A549 (cell line): ENCODE measurements around the genes TTC29 and PRMT9.

DNA sequence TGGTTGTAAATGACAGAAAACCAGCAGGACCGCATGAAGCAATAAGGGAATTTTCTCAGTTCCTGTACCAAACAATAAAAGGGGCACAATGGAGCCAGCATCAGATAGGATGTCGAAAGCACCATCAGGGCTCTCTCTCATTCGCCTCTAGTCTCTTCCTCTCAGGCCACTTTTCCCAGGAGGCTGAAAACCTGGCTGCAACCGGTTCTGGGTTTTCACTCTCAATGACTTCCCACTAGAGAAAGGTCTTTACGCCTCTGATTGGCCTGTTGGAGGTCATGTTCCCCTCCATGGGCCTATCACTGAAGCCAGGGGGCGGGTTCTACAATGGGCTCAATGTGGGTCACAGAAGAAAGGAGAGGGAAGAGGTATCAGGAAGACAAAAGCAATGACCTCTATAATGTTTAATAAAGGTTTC lies 29.3 kb downstream of the ZNF827 start:
- PRO-cap: no peak
CAGE:
- cytosol, long polyA plus RNA: no peak
- long polyA plus RNA: no peak
- nucleus, long polyA plus RNA: no peak

GRCh38 chr4:146059836-146060285 lies 115.7 kb upstream of the LSM6 start:
- PRO-cap: no peak
CAGE:
- cytosol, long polyA plus RNA: no peak
- long polyA plus RNA: no peak
- nucleus, long polyA plus RNA: no peak

- PRO-cap: no peak
CAGE:
- cytosol, long polyA plus RNA: no peak
- long polyA plus RNA: no peak
- nucleus, long polyA plus RNA: no peak
Measured at GRCh38 chr4:146408988-146409498, 112.7 kb downstream of the SLC10A7 start.

- PRO-cap: no peak
CAGE:
- cytosol, long polyA plus RNA: no peak
- long polyA plus RNA: no peak
- nucleus, long polyA plus RNA: no peak
Measured at GRCh38 chr4:146579895-146580280, 58.1 kb upstream of the SLC10A7 start.

GRCh38 chr4:146945549-146946061 lies at the start of gene TTC29:
TTC29 (minus strand) TSS chr4:146945864.
- PRO-cap: no peak
CAGE:
- cytosol, long polyA plus RNA: no peak
- long polyA plus RNA: no peak
- nucleus, long polyA plus RNA: no peak

GRCh38 chr4:147361614-147362130 lies 119.2 kb upstream of the EDNRA start:
- PRO-cap: no peak
CAGE:
- cytosol, long polyA plus RNA: no peak
- long polyA plus RNA: no peak
- nucleus, long polyA plus RNA: no peak

DNA sequence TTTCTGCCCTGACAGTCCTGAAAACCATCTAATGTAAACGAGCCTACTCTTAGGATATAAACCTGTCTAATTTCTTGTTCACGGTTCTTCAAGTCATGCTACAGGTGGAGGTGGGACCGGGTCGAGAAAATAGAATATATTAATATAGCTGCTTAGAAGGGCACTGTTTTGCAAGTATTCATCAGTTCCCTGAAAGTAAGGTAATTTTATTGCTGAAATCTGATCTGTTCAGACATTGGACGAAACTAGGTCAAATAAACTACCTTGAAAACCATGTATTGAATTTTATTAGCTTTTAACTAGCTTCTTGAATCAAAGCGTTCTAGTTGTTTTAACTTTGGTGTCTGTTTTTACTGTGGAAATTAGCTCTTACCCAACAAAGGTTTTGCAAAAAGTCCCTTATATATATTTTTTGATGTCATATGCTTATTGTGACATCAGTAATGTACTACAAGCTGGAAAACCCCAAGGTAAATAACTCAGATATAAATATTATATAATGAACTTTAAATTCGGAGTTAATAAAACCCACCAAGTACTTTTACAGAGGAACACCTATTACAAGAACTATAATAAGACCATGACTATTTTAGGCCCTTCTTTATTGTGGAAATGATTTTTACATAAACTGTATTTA lies 1.1 kb downstream of the TMEM184C start:
- PRO-cap: no peak
CAGE:
- cytosol, long polyA plus RNA: no peak
- long polyA plus RNA: no peak
- nucleus, long polyA plus RNA: no peak

- PRO-cap: bidirectional peak, plus-strand start at chr4:147684293, minus-strand start at chr4:147684135
CAGE:
- cytosol, long polyA plus RNA: no peak
- long polyA plus RNA: no peak
- nucleus, long polyA plus RNA: no peak
Measured at GRCh38 chr4:147683561-147684424, at the start of gene PRMT9. PRMT9 (minus strand) TSS chr4:147684163.

DNA sequence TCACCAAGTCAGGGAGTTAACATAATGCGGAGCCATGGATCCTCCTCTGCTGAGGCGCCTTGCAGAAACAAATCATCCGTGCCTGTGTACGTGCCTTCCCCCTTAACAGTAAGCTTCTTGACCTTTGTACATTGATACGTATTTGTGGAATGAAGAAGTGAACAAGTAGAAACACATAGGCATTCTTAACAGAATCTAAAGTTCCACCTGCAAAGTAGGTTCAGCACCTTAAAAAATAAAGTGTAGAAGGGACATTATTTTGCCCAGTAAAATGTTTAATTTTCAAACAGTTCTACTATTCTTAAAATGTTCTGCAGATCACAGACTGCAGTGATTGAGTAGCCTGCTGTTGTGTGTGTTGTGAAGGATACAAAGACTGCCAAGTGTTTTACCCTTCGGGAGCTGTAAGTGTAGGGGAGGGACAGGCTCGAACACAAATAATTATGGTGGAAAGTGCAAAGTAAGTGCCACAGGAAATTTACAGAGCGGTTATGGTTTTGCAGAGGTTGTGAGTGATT lies 61.9 kb downstream of the ARHGAP10 start:
- PRO-cap: no peak
CAGE:
- cytosol, long polyA plus RNA: no peak
- long polyA plus RNA: no peak
- nucleus, long polyA plus RNA: no peak

GRCh38 chr4:147881593-147882146 lies 149.8 kb downstream of the ARHGAP10 start:
- PRO-cap: no peak
CAGE:
- cytosol, long polyA plus RNA: no peak
- long polyA plus RNA: no peak
- nucleus, long polyA plus RNA: no peak

- PRO-cap: no peak
CAGE:
- cytosol, long polyA plus RNA: no peak
- long polyA plus RNA: no peak
- nucleus, long polyA plus RNA: no peak
Measured at GRCh38 chr4:148053265-148053924, 321.5 kb downstream of the ARHGAP10 start.

DNA sequence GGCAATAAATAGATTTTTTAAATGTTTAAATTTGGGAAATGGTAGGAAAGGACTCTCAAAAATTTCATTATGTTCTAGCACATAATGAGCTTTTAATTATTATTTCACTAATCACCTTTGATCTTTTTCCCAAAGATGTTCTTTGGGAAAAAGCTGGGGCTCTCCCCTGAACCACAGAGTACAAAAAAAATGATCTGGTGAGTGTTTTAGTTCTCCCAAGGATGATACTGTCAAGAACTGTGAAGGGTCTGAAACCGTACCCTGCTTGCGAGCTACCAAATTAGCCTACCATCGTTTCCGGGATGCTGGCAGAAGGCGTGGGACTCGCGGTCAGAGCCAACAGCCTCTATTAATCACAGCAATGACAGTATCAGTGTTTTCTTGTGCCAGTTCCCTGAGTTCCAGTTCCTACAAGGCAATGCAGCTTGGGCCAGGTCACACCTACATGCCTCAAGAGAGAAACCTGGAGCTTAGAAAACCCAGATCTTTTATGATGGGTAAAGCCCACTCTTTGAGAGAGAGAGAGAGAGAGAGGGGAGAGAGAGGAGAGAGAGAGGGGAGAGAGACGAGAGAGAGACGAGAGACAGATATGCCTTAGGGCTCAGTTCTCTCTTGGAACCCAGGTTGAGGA lies 327.7 kb downstream of the ARHGAP10 start:
- PRO-cap: no peak
CAGE:
- cytosol, long polyA plus RNA: no peak
- long polyA plus RNA: no peak
- nucleus, long polyA plus RNA: no peak

GRCh38 chr4:148436165-148436461 lies 6.1 kb downstream of the NR3C2 start:
- PRO-cap: no peak
CAGE:
- cytosol, long polyA plus RNA: no peak
- long polyA plus RNA: no peak
- nucleus, long polyA plus RNA: no peak

- PRO-cap: no peak
CAGE:
- cytosol, long polyA plus RNA: no peak
- long polyA plus RNA: no peak
- nucleus, long polyA plus RNA: no peak
Measured at GRCh38 chr4:150510422-150510866, 71.5 kb upstream of the MAB21L2 start.

- PRO-cap: no peak
CAGE:
- cytosol, long polyA plus RNA: no peak
- long polyA plus RNA: no peak
- nucleus, long polyA plus RNA: no peak
Measured at GRCh38 chr4:150852309-150852970, 162.6 kb downstream of the LRBA start.

DNA sequence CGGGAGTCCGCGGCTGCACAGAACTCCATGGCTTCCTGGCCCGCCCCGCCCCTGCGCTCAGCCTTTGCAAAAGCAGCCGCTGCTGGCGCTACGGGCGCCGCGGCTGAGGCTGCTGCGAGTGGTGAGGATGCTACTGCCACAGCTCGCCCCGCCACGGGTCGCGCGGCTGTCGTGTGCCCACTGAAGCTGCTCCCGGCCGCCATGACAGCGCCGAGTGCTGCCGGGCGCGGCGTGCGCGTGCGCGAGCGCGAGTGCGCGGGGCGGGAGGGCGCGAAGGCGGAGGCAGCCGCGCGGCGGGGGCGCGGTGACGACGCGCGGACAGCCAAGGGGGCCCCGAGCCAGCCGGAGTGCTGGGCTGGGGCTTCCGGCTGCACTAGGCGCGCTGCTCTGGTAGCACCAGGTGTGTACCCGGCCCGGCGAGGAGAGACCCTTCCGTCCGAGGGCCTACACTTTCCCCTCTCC lies 456 bp upstream of the LRBA start:
- PRO-cap: bidirectional peak, plus-strand start at position 373 of the sequence, minus-strand start at position 221 of the sequence
CAGE:
- cytosol, long polyA plus RNA: no peak
- long polyA plus RNA: no peak
- nucleus, long polyA plus RNA: no peak

GRCh38 chr4:151035213-151035559 lies 20.1 kb upstream of the LRBA start:
- PRO-cap: no peak
CAGE:
- cytosol, long polyA plus RNA: no peak
- long polyA plus RNA: no peak
- nucleus, long polyA plus RNA: no peak

DNA sequence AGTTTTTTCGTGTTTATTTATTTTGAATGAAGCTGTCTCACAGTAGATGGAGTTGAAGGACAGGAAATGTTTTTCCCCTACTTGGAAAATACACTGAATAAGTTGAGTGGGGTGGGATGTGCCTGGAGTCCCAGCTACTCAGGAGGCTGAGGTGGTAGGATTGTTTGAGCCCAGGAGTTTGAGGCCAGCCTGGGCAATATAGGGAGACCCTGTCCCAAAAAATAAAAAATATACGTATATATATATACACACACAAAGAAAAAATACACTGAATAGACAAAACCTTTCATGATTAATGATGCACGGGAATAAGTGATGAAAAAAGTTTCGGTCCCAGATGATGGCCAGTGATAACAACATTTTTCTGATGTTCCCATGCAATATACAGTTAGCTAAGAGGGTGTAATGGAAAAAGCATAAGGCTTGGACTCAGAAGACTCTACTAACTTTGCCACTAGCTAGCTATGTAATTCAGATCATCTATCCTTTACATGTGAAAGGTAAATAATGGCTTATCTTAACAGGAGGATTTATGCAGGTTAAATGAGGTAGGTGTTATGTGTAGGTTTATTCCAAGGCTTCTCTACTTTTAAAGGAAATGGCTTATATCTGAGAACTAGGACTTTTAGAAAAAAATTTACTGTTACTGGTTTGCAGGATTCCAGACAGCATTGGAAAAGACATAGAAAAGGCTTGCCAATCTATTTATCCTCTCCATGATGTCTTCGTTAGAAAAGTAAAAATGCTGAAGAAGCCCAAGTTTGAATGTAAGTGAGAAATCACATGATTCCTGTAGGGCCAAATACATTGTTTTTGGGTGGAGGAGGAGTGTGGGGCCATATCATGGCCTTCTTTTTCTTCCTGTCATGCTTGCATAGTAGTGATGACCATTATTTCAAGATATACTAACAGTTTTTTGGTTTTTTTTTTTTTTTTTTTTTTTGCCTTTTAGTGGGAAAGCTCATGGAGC lies 4.4 kb downstream of the RPS3A start:
- PRO-cap: no peak
CAGE:
- cytosol, long polyA plus RNA: no peak
- long polyA plus RNA: no peak
- nucleus, long polyA plus RNA: no peak

- PRO-cap: no peak
CAGE:
- cytosol, long polyA plus RNA: no peak
- long polyA plus RNA: no peak
- nucleus, long polyA plus RNA: no peak
Measured at GRCh38 chr4:151107036-151108213, 8.0 kb downstream of the RPS3A start.

GRCh38 chr4:151197184-151197899 lies 79.6 kb upstream of the PRSS48 start:
- PRO-cap: no peak
CAGE:
- cytosol, long polyA plus RNA: no peak
- long polyA plus RNA: no peak
- nucleus, long polyA plus RNA: no peak